ENCODE measurements around a stretch of chr6.

- PRO-cap: no peak
These were observed 15.1 kb downstream of the FGD2 start for GRCh38 chr6:37020518-37020918.

- PRO-cap: no peak
These were observed 46.7 kb downstream of the FGD2 start for GRCh38 chr6:37051917-37052749.

DNA sequence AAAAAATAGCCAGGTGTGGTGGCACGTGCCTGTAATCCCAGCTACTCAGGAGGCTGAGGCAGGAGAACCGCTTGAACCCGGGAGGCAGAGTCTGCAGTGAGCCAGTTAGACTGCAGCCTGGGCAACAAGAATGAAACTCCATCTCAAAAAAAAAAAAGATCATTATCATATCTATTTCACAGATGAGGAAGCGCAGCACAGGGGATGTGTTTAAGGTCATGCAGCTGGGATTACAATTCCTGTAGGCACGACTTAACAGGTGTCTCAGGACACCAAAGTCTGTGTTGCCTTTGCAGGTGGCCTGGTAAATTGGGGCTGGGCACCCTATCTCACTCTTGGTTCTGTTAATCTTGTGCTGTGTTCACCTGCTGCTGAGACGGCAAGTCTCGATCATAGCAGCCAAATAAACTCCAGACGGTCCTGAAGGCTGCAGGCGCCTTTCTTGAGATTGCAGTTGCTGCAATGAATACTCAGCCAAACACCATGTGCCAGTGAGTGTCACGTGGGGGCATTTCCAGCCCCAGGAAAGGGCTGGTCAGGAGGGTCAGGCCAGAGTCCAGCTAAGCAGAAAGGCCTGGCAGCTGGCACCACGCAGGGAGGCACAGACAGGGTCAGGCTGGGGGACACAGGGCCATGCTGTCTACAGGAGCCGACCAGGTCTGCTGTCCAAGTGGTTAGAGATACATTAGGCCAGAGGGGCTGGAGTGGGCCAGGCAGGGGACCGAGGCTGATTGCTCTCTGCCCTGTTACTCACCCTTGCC, 55.8 kb downstream of the FGD2 start:
- PRO-cap: unidirectional peak, plus-strand start at position 604 of the sequence

- PRO-cap: no peak
These were observed 4.0 kb upstream of the TBC1D22B start for GRCh38 chr6:37253371-37254146.

- PRO-cap: no peak
These were observed 8.3 kb upstream of the CCDC167 start for GRCh38 chr6:37507889-37508482.

GRCh38 chr6:37553388-37553999, 53.8 kb upstream of the CCDC167 start:
- PRO-cap: no peak

DNA sequence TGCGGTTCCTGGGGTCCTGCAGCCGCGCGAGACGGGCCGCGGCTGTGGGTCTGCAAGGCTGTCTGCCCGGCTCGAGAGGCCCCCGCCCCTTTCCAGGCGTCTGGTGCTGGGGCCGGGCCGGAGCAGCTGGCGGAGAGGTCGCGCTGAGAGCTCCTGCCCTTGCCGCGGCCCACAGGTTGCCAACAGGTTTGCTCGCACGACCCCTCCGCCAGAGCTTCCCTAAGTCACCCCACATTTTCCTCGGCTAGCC, 919 bp upstream of the MDGA1 start:
- PRO-cap: no peak

DNA sequence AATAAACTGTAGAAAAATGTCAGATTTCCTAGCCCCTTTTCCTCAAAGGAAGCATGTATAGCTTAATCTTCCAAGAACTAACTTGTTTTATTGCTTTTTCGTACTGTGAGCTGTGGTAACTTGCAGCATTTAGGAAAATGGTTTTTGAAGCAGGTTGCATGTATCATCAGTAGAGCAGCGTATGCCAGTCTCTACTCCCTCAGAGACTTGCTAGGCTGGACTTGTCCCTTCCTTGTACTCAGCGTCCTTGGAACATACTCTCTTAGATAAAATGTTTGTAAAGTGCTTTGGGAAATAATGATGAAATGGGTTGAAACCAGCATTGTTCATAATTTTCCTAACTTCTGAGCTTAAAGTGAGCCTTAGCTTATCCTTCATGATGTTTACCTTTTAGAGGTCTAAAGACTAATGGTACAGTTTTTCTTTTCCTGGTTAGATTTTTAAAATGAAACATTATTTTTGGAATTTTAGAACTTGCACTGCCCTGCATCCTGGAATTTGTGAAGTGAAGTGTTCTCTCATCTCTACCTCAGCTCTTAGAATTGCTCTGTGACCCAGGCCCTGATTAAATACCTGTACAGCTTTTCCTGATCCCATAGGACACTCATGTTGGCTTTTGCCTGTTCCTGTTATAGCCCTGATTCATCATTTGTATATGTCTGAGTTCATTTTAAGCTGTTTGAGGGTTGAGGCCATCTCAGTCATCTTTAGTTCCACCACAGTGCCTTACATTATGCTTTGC, 26.1 kb downstream of the ZFAND3 start:
- PRO-cap: no peak

GRCh38 chr6:37848567-37849382, 29.2 kb downstream of the ZFAND3 start:
- PRO-cap: no peak

DNA sequence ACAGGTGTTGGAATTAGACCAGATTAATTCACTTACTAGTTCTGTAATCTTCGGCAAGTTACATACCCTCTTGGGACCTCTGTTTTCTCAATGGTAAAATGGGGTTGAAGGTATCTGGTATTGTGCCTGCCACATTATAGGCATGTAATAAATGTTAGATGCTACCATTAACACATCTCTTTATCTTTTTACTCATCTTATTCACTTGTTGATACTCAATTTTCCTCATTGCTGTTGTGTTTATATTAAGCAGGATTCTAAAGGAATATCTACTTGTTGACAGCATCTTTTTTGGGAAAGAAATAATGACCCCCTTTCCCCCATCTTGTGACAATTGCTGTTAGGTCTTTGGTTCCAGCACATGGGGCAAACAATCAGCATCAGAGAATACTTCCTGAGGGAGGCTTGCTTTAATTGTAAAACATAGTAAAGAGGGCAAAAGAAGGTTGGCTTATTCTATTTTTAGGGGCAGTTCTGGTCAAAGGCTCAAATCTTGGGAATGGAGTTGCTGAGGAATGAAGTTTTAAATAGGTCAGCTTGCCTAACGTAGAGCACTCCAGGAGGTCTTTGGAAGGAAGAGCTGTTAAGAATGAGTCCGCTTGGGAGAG, 108.4 kb downstream of the ZFAND3 start:
- PRO-cap: no peak

GRCh38 chr6:37955944-37956710, 136.6 kb downstream of the ZFAND3 start:
- PRO-cap: no peak

DNA sequence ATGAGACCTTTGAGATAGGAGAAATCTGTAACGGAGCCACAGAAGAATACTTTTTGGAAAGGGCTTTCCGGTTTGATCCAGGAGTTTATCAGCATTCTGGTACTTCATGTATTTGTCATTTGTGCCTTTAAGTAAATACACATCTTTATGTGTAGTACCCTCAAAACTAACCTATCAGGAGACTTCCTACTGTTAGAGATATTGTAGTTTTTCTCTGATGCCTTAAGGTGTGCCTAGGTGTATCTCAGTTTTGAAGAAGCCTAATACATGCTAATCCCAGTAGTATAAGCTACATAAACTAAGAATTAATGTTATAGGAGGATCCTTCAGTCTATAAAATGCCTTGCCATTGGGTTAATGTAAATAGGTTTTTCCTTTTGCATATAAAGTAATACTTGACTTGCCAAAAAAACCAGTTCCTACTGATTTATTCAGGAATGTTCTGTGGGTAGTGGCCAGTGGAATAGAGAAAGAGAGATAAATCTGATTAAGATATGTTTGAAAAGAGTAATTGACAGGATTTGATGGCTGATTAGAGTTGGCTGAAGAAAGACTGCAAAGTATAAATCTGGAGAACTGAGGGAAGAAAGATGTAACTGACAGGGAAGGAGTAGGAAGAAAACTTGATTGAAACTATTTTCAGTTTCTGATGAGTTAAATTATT, 273.4 kb downstream of the ZFAND3 start:
- PRO-cap: no peak

- PRO-cap: no peak
These were observed 239.4 kb downstream of the BTBD9 start for GRCh38 chr6:38400235-38400911.

DNA sequence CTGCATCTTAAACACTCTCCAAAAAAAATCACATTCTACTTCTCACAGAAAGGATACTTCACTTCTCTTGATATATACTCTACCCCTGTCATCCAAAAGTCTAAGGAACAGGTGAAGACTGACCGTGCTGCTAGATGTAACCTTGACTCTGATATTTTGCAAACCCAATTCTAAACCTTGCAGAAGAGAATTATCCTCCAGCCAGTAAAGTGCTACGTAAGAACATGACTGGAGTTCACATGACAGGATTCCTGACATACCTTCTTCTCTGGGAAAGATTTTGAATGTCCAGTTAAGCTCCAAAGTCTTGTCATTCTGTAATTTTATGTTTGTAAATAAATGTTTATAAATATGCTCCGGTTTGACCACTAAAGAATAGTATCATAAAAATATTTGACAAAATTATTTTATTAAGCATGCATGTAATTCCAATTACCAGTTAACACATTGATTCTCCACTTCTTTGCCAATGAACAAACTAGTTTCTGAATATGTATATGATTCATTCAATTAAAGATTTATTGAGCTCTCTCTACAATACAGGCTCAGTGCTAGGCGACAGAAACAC, 35.7 kb downstream of the BTBD9 start:
- PRO-cap: no peak

DNA sequence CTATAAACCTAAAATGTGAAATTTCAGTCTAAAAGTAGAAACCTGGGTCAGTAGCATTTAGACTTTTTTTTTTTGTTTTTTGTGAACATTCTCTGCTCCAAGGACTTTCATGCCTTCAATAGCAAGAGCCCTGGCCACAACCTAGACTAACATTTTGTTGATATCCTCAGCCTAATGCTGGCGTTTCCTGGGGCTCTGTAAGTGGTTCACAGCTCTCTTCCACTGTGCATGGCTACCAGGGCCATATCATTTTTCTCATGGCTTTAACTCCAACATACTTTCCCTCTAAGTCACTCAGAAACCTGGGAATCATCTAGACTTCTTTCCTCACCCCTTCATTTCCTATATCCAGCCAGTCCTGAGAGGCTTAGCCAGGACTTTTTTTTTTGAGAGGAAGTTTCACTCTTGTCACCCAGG, 76.6 kb downstream of the DNAH8 start:
- PRO-cap: no peak

DNA sequence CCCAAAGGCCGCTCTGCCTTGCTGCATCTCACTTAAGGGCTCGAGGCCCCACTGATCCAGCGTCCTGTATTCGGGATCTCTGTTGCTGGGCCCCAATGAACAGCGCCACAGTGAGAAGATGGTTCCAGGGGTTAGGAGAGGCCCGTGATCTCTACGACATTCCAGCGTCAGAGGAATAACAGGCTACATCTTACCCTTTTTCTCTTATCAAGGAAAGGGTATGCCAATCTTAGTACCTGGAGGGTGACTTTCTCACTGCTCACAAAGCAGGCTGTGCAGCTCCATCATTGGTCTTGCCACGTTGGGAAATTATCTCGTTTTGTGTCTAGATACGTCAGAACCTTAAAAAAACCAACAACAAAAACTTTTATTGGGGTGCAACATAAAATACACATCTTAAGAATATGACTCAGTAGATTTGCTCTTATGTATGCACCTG, 391 bp upstream of the SAYSD1 start:
- PRO-cap: no peak

DNA sequence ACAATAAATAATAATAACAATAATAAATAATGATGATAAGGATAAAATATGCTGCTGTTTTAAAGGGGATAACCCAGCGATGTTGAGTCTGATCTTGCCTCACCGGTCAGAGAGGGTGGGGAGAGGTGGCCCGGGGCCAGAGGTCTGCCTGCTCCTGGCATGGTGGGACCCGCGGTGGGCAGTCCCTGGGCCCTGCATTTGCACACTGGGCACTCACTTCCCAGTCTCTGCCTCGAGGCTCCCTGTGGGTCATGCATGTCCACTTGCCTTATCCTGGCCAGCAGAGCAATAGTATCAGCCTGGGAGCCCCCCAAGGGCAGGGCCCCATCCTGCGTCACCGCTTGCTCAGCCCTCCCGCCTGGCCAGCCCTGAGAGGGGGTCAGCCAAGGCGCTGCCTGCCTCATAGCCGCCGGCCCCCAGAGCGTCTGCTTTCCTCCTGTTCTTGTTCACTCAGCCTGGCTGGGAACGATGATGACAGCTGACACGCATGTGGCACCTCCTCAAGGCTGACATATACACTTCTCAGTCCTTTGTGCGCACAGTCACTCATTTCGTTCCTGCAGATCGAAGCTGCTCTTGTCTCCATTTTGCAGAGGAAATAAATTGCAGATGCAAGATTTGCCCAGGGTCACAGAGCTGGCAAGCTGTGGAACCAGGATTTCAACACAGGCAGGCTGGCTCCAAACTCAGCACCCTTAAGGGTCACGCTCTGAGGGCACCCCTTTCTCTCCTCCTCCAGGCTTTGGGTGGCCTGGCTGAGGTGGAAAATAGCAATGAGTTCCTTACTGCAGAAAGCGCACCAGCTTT, 17.4 kb downstream of the KCNK17 start:
- PRO-cap: no peak

DNA sequence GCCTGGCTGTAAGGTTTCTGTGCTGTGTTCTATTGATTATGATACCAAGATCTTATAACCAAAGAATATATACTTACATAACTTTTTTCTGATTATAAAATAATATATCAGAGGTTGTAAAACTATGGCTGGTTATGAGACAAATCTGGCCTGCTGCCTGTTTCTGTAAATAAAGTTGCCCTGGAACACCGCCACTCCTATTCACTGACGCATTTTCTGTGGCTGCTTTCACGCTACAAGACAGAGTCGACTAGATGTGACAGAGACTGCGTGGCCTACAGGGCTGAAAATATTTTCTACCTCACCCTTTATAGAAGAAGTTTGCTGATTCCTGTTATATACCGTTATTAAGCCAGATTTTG, 97.8 kb upstream of the KCNK16 start:
- PRO-cap: no peak

DNA sequence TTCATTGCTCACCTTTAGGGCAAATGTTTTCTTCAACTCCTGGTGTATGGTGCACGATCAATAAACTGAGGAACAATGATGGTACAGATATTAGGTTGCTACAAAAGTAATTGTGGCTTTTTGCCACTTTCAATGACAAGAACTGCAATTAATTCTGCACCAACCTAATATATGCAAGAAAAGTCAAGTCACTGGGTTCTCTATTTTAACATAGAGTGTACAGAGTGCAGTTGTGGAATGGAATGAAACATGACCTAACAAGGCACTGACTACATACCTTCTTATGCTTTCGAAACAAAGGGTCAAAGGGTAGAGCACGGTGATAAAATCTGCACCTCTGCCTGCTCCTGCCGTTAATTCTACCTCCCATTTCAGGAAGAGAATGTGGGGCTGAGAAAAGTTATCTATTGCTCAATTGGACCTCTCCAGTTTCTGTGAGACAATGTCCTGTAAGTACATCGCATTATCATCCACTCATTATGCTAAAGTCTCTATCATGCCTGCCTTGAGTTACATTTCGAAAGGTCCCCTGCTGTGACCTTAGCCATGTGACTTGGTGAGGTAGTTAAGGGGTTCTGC, 13.9 kb upstream of the MOCS1 start:
- PRO-cap: no peak

DNA sequence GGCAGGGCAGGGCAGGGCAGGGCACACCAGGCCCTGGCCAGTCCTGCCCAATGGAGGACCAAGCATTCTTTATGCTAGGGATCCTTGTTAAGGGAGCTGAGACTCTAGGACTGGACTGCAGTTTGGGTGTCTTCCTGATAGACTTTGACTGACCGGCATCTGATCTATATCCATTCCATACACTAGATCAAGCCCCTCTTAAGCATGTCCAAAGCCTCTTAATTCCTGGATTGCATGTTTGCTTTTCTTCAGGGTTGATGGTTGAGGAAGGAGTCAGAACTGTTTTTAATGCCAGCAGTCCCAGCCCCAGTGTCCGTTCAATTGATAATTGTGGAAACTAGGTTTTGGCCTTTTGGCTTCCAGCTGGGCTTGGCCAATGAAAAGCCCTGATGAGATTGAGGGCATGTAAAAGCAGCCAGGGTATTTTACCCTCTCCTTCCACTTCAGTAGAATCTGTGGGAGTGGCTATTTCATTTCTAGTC, 175.0 kb upstream of the MOCS1 start:
- PRO-cap: no peak

Measured in cardiac septum (tissue), 1 donor.